ENCODE measurements around the genes CASP10, MPP4 and KIAA2012.

GRCh38 chr2:200712975-200713888, 98.5 kb upstream of the BZW1 start:
- RRBS = no CpG with 5 or more reads among the region's 19 CpGs

DNA sequence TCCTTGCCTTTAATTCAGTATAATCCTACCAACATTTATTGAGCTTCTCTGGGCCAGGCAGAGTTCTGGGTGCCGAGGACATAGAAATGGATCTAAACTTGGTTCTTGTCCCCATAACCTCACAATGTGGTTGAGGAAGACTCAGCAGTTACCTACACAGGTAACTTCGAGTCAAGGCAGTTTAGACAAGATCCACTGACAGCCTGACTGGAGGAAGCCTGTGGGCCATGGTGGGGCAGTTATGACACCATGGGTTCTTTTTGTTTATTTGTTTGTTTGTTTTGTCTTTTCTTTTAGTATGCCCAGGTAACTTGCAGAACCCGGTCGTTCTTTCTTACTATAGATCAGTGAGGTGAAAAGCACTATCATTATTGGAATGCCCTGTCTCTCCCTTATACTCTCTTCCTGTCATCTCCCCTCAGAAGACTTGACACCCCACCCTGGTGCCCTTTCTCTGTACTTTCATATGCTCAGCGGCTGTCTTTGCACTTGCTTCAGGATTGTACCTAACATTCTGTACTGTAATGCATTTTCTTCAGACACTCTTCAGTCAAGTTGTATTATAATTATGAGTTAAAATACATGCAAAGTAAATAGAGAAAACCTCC, 3.3 kb downstream of the CFLAR start:
- RRBS = no CpG with 5 or more reads among the region's 5 CpGs

DNA sequence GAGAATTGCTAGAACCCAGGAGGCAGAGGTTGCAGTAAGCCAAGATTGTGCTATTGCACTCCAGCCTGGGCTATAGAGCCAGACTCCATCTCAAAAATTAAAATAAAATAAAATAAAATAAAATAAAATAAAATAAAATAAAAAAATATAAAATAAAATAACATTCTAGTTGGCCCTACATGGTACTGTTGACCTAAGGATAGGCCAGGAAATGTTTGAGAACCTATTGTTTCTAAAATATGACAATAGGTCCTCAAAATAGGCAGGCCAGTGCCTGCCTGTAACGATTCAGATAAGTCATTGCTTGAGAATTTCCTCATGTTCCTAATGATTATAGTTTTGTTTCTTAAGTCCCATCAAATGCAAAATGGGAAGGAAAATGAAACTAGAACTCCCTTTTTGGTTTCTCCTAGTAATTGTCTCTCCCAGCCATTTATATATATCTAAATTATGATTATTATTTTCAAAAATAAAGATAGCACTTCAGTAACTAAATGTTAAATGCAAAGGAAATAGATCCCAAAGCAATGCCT, 18.6 kb downstream of the CFLAR start:
- RRBS = no CpG with 5 or more reads among the region's 1 CpG

DNA sequence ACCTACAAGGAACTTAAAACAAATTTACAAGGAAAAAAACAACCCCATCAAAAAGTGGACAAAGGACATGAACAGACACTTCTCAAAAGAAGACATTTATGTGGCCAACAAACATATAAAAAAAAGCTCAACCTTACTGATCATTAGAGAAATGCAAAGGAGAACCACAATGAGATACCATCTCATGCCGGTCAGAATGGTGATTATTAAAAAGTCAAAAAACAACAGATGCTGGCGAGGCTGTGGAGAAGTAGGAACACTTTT, 13.3 kb upstream of the CASP10 start:
- RRBS = no CpG with 5 or more reads among the region's 2 CpGs

DNA sequence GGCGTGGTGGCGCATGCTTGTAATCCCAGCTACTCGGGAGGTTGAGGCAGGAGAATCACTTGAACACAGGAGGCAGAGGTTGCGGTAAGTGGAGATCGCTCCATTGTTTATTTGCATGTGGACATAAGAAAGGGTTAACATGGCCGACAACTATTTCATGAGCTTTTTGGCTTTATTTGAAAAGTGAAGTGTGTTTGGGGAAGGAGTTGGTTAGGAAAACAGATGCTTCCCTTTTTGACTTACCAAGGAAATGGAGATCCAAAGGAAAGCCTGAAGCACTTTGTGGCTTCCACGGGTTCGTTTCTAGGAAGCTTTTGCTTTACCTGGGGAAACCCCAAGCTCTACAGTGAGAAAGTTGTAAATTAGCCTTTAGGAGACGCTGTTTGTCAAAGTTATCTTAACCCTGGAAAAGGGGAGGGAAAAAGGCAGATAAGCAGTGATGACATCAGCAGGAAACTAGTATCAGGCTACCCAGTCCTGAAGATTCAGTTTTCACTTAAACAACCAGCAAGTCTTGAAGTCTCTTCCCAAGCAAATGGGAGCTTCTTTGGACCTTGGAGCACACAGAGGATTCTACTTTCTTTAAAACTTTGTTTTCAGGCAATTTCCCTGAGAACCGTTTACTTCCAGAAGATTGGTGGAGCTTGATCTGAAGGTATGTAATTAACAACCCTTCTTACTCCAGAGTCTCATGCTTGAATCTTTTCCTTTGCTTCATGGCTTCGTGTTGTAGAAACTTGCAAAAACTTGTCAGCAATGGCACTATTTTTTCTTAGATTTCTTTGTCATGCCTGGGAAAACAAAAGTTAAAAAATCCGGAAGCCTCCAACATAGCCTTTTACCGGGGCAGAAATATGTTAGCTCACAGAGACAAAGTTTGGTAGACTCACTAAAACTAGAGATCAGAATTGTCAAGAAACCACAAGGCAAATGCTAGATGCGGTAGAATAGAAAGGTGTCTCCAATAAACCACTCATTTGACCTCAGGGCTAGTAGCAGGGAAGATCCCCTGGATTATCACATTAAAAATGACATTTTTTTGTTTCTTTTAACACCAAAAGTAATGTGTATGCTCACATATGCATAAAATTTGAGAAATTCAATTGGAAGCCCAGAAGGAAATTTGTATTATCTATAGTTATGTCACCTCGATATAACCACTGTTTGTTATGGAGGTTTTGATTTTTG, at the start of gene CASP10:
CASP10 (plus strand) TSS at position 488 of the 1,188 bp plus-strand sequence.
- RRBS = no CpG with 5 or more reads among the region's 15 CpGs

- RRBS = no CpG with 5 or more reads among the region's 8 CpGs
Observed at GRCh38 chr2:201185625-201186259, 2.8 kb downstream of the CASP10 start.

- RRBS = no CpG with 5 or more reads among the region's 2 CpGs
Observed at GRCh38 chr2:201261980-201262301, 1.6 kb downstream of the CASP8 start.

DNA sequence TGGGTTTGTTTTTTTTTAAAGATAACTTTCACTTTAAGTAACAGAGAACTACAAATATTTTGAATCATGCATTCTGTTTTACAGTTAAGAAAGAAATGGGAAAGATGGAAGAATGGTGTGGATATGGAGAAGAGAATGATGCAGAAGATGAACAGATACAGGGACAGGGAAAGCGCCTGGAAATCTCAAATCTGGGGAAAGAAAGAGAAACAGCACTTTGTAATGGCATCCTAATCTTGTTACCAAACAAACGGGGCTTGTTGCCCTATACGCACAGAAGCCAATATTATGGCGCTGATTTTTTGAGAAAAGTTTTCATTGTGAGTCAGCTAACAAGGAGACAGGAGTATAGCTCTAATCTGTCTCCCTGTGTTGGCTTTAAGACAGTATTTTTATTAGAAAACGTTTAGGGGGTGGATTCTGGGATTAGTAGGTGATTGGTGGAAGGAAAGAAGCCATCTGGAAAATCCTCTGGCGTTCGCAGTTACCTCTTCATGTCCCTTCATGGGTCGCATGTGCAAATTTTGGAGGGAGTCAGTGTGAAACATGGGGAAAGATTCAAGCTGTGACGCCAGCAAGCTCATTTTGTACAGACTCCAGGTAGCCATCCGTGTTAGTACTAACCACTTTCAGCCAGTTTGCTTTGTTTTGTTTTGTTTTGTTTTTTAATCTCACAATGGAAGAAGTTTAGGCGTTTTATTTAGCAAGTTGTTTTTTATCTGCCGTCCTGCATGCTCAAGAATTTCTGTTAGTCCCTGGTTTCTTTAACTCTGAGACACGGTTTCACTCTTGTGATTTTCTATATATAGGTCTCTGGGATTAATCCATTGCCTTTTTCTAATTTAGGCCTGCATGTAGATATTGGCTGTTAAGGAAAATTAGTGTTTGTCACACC, 742 bp upstream of the TMEM237 start:
- RRBS = no CpG with 5 or more reads among the region's 13 CpGs

GRCh38 chr2:201698503-201698996, at the start of gene MPP4:
Gene MPP4 (minus strand): TSS chr2:201698644.
- RRBS = no CpG with 5 or more reads among the region's 3 CpGs

- RRBS = no CpG with 5 or more reads among the region's 7 CpGs
Observed at GRCh38 chr2:201726430-201726867, 28.0 kb upstream of the MPP4 start.

DNA sequence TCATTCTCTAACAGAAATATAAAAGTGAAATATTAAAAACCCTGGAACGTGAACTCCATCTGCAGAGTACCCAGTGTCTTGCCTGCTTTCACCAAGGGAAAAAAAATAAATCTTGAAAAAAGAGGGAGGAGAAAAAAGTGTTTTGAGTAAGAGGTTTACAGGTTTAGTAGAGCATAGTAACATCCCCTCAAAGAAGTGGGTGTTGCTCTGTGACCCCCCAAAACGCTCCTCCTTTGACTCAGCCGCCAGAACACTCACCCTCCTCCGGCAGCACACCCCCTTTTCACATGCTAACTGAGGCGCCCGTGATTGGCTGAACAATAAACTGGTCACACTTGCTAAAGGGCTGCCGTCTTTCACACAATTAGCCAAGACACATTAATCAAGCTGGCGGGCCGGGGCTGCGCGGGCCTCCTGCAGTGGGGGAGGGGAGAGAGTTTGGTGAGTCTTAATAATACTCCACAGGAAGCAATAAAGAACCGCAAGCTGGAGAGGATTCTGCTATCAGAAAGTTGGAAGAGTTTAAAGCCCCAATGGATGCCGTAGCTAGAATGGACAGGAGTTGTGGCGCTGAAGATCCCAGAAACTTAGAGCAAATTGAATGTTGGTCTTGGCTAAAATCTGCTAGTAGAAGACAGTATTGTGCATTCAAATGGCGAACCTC, 52.5 kb downstream of the CDK15 start:
- RRBS = no CpG with 5 or more reads among the region's 15 CpGs

DNA sequence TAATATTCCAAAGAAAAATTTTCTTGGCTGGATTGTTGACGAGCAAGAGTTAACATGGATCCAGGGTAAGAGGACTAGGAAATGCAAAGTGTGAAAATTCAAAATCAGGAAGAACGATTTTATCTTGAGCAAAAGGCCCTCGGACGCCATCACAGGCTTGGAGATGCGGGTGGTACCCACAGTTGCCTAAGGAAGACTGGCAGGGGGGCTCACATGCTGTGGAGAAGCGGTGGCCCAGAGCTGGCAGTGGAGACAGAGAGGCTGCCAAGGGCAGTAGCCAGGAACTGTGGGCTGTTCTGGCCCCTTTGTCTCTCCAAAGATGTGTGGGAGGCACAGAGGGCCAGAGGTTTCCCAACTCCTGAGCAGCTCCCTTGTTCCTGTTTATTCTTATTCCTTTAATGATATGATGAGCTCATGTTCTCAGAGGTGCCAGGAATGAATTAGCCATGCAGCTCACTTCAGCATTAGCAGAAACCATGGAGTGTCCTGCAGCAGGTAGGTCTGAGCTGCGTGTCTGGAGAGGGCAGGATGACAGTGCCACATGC, 78.1 kb upstream of the FZD7 start:
- RRBS = no CpG with 5 or more reads among the region's 7 CpGs

- RRBS = no CpG with 5 or more reads among the region's 9 CpGs
Observed at GRCh38 chr2:202073023-202073443, at the start of gene KIAA2012. Gene KIAA2012 (plus strand): TSS chr2:202073255.

GRCh38 chr2:202276333-202276611, 10.7 kb downstream of the NOP58 start:
- RRBS = no CpG with 5 or more reads among the region's 4 CpGs

DNA sequence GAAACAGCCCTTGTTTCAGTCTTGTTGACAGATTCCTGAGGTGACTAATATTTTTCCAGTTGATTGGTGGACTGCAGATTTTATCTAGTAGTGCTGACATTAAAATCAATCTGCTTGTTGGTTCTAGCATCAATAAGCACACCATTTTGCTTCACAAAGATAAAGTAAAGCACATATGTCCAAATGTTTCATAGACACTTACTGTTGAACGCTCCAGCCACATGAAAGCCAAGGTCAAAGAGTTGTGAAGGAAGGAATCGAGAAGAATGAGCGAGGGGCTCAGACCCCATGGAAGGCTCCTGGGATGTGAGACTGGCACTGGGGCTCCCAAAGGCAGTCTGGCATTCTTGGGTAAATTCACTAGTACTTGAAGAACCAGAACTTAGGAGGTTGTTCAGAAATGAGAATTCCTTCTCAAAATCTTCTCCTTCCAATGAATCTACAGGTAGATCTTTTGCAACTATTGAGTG, 82.9 kb downstream of the ICA1L start:
- RRBS = no CpG with 5 or more reads among the region's 3 CpGs

- RRBS = no CpG with 5 or more reads among the region's 2 CpGs
Observed at GRCh38 chr2:202816057-202816414, 55.5 kb downstream of the ICA1L start.

DNA sequence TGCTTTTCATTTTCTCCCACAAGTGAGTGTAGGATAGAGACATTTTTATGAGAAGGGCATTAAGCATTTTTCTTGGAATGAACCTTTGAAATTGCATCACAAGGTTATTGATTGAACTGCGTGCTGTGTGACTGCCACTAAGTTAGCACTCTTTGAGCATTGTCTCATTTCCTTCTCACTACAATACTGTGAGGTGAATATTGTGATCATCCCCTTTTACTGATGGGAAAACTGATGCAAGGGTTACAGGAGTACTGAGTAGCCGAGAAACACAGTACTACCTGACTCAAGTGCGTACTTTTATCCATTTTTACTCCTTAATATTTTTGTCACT, 2.0 kb downstream of the NBEAL1 start:
- RRBS = no CpG with 5 or more reads among the region's 3 CpGs

DNA sequence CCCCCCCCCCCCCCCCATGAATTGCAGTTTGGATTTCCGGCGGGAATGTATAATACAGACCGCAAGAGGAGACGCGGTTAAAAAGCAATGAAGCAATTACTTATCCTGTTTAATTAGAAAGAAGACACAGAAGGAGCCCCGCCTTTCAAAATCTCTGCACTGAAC, 710 bp downstream of the RAPH1 start:
- RRBS = no CpG with 5 or more reads among the region's 6 CpGs

DNA sequence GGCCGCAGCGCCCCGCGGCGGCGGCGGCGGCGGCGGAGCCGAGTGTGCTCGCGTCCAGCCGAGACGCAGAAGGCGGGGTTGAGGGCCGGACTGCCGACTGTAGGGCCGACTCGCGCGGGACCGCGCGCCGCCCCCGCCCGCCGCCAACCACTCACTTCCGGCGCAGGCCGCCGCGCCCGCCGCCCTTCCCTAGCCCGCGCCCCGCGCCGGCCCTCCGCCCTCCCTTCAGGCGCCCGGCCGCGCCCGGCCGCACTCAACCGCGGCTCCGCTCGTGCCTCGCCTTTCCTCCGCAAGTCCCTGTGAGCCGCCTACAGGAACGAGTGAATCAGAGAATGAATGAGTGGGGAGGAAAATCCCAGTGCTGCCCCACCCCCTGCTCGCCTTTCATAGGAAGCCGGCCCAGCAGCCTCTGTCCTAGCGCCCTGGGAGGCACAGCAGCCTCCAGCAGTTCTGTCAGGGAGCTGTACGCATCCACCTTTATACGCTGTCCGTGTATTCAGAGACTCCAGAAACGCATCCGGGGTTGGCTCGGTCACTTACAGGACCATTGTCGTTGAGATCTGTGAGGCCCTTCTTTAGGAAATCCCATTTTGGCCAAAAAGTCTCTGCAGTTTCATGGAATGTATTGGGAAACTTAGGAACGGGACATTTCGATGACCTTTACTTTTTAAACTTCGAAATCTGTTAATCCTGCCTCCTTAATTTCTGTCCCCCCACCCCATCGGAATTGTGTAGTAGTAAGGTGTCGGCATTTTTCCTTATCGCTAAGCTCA, 415 bp upstream of the RAPH1 start:
- RRBS = 3% methylated on average over 23 of the region's 72 CpGs

All from UCH-1 (cell line).